ENCODE measurements around the genes KBTBD4, PTPRJ, OR4X1, OR4C3 and TRIM51G.

- PRO-cap: no peak
Observed at GRCh38 chr11:47356309-47357259, 4.1 kb upstream of the MYBPC3 start.

DNA sequence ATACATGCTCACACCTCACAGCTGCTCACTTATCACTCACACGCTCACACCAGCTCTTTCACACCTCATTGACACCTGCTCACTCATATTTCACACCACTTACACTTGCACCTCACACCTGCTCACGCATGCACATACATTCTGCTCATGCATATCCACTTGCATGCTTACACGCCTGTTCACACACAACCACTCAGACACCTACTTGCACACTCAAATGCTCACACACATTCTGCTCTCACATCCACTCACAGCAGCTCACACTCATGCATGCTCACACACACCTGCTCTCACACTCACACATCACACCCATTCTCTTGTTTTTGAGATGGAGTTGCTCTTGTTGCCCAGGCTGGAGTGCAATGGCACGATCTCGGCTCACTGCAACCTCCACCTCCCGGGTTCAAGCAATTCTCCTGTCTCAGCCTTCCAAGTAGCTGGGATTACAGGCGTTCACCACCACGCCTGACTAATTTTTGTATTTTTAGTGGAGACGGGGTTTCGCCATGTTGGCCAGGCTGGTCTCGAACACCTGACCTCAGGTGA is 4.8 kb upstream of the MYBPC3 start:
- PRO-cap: no peak

DNA sequence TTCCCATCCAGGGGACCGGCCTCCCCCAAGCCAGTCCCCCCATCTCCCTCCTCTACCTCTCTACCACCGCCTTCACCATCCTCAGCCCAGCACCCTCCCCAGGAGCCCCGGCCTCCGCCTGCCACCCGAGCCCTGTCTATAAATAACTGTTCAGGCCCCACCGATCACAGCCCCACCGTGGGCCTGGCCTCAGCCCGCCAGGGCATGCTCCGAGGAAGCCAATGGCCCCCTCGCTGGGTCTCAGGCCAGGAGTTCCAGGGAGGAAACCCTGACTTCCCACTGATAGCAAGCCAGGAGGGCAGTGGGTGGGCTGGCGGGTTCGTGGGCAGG is 458 bp downstream of the SPI1 start:
- PRO-cap: no peak

DNA sequence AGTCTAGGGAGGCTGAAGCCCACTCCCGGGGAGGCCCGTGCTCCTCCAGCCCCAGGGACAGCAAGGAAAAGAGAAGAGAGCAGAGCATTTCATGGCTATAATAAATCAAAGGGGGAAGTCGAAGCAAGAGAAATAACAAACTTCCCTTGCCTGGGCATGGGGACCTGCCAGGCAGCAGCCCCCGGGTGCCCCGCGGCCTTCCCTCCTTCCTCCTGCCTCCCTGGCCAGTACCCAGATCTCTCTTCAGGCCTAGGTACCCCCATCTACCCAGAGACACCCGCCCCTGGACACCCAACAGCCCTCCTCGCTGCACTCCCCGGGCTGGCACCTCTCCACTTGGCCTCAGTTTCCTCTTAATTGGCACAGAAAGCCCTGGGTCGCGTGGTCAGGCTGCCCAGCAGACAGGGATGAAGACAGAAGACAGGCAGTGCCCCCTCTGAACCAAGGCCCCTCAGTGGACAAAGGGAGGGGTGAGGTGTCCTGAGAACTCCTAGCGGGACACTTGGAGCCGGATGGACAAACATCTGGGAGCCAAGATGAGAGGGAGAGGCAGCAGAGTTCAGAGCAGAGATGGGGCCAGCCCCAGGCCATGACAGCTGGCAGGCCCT is 12.8 kb upstream of the SLC39A13 start:
- PRO-cap: no peak

- PRO-cap: no peak
Observed at GRCh38 chr11:47434614-47434811, 8.3 kb upstream of the PSMC3 start.

GRCh38 chr11:47469223-47470187 is 20.6 kb upstream of the RAPSN start:
- PRO-cap: no peak

DNA sequence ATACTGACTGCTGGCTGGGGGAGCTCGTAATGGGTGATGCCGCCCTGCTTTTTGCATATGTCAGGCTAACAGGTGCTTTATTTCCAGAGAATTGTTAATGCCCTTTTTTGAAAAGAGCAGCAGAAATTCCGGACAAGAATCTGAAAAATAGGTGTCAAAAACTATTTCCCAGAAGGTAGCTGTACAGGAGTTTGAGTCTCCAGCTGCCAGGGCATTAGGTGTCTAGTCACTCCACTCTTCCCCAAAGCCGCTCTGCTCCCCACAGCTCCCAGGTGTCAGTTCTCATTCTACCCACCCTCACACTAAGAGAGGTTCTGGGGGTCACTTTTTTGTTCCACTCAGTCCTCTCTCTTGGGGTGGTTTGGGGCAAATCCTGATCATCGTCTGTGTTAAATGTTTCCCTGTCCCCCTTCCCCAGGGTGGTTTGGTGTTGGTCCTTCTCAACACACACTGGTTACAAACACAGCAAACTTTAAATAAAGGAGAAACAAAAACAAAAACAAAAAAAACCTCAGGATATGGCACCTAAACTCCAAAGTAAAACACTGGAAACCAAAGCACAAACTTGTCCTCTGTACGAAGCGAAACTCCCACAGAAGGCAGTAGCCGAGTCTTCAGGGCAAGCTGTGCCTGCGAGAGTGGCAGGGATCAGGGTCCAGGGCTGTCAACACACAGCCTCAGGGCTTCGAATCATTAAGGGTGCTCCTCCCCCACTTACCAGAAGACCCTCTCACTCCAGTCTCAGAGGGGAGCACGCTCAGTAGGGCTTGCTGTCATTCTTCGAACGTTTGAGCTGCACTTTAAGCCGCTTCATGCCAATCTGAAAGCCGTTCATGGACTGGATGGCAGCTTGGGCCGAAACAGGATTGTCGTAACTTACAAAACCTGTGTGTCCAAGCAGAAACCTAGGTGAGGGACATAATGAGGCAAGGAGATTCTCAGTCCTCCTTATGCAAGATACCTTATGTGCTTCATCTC is 22.8 kb upstream of the RAPSN start:
- PRO-cap: no peak

GRCh38 chr11:47488576-47489000 is 39.7 kb upstream of the RAPSN start:
- PRO-cap: no peak

DNA sequence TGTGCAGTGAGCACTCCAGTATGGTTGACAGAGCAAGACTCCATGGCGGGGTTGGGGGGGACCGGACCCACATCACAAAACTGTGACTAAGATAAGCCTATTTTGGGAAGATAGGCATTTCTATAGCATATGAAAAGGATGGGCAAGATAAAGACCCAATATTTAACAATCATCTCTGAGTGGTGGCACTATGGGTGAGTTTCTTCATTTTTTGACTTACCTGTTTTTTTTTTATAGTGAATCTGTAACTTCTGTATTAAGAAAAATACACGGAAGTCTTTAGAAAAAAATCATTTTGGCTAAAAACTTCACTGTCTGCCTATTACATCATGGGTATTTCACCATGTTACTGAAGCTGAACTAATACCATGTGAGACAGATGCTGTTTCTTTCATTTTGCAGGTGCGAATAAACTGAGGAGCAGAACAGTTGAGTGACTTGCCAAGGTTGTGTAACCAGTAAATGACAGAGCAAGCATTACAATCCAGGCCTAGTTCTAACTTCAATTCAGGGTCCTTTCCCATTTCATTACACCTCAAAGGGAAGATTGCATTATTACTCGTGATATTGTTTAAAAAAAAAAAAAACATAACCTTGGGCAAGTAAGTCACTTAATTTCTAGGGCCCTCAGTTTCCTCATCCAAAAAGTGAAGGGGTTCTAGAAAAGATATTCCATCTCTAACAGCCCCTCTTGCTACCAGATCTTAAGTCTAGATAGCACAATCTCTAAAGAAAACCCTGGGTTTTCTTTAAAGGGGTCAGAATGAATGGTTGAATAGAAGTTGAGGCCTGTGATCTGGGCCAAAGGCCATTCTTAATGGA is 2.3 kb downstream of the CELF1 start:
- PRO-cap: no peak

- PRO-cap: bidirectional peak, plus-strand start at chr11:47579081, minus-strand start at chr11:47578976
Observed at GRCh38 chr11:47578299-47579422, at the start of gene KBTBD4. Gene KBTBD4 (minus strand): TSS chr11:47578970.

DNA sequence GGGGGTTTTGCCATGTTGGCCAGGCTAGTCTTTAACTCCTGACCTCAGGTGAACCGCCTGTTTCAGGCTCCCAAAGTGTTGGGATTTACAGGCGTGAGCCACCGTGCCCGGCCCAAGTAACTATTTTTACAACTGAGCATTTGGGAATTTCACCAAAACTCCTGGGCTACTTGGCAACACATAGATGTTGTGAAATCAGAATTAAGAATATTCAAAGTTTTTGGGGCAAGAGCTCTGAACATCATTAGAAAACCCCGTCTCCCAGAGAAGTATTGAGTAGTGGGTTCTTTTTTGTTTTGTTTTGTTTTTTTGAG is 1.8 kb downstream of the MTCH2 start:
- PRO-cap: no peak

DNA sequence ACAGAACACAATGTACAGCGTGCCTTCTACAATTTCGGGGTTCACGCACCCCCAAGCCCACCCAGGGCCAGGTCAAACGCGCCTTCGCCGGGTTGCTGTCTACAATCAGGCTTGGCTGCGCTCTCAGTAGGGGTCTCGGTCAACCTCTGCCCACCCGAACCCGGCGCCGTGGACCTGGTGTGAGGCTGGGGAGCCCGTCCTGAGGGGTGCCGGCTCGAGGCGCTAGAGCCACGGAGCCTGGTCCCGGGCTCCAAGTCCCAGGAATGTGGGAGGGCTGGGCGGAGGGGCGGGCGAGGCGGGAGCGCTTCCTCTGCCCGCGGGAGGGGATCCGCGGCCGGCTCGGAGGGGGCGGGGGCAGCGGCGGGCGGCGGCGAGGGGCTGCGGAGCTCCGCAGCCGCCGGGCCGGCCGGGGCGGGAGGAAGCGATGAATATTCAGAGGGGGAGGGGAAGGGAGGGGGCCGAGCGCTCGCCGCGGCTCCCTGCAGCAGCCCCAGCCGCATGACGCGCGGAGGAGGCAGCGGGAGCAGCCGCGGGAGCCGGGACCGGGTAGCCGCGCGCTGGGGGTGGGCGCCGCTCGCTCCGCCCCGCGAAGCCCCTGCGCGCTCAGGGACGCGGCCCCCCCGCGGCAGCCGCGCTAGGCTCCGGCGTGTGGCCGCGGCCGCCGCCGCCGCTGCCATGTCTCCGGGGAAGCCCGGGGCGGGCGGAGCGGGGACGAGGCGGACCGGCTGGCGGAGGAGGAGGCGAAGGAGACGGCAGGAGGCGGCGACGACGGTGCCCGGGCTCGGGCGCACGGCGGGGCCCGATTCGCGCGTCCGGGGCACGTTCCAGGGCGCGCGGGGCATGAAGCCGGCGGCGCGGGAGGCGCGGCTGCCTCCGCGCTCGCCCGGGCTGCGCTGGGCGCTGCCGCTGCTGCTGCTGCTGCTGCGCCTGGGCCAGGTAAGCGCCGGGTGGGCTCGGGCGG is at the start of gene PTPRJ:
Gene PTPRJ, plus strand, starts transcription at position 487 of the 961 bp plus-strand sequence.
- PRO-cap: bidirectional peak, plus-strand start at position 499 of the sequence, minus-strand start at position 265 of the sequence; unidirectional peak, minus-strand start at position 885 of the sequence

- PRO-cap: no peak
Observed at GRCh38 chr11:47983106-47983852, 2.9 kb downstream of the PTPRJ start.

DNA sequence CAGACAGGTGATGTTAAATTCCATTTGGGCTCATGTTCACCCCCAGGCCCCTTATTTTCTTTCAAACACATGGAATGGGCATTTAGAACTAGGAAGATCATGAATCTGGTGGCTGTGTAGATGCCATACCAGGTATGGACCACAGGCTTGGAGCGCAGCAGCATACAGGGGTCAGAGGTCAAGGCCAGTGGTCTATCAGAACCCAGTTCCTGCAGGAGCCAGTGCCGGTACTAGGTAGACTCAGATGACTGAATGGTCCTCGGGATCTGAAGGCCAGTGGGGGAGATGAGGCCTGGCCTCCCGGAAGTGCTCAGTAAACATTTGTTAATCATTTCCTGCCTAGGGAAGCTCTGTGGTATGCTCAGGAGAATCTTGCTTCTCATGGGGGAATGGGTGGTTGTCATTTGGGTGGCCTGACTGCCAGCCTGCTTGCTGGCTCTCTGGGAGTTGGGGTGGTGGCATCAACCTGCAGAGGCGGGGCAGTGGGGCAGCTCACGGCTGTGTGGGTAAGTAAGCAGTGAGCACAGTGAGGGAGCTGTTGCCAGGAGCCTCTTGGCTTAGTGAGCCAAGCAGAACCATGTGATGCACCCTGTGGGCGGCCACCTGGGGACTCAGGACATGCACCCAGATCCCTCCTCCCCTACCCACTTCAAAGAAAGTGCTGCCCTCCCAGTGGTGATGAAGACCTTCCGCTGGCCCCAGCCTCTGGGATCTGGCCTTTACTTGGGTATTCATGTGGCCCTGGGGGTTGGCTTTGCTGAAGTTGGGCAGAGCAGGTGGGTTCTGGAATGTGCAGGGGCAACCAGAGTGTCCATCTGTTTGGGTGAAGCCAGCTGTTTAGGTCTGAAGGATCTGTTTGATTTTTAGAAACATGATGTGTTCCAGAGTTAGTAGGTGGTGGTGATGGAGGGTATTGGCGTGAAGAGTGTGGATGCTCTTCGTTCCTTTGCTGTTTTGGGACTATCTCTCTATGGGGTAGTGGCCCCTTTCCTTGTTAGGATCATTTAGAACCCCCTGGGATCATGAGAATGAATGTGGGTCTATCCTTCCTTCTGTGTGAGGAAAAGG is 33.2 kb downstream of the PTPRJ start:
- PRO-cap: no peak

GRCh38 chr11:48033341-48033938 is 53.1 kb downstream of the PTPRJ start:
- PRO-cap: no peak

DNA sequence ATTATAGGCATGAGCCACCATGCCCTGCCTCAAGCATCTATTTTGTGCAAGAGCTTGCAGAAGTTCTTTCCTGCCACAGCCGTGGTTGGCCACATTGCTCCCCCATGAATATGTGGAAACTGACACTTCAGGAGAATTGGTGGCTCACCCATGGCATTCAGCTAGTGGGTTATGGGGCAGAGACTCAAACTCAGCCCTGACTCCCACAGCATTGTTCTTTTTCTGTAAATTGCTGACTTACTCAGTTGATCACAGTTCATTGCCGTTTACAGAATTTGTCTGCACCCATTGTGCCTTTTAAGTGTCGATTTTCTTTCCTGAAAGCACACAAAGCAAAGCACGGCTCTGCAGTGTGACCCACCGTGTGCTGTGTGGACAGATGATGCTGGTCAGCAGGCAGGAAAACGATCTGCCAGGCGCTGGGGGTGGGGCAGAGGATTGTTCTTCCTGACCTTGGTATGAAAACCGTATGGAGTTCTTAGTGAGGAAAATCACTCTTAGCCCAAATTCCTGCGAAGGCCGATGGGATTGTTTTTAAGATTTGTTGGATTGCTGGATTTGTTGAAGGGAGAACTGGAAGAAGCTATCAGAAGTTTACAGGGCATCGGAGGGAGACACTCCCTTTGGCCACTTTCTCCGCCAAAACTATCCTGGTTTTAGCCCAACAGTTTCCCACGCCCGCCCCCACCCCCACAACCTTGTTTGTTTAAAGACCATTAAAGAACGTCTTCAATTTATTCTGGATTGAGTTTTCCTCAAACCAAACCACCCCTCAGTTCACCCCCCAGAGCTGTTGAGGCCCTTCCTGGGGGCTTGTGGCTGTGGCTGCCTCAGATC is 115.7 kb downstream of the PTPRJ start:
- PRO-cap: no peak

GRCh38 chr11:48263455-48264052 is at the start of gene OR4X1:
Gene OR4X1 (plus strand): TSS chr11:48263861.
- PRO-cap: no peak

- PRO-cap: no peak
Observed at GRCh38 chr11:48324477-48325111, at the start of gene OR4C3. Gene OR4C3 (plus strand): TSS chr11:48324920.

DNA sequence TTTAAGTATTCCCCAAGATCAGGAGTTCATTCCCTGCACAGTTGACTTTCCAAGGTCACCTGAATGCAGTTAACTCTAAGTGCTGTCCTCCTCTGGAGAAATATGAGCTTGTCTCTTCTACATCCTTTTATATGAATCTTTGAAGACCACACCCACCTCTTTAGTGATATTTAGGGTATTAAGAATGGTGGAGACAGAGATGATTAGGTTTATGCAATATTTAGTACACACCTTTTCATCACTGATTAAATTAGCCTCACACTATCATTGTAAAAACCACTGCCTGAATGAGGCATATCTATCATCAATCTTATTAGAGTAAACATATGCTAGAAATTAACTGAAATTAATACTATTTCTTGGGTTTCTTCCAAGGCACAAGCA is at the start of gene TRIM51G:
Gene TRIM51G, minus strand, starts transcription at position 96 of the 384 bp plus-strand sequence.
- PRO-cap: no peak

- PRO-cap: unidirectional peak, minus-strand start at chr11:49178114
Observed at GRCh38 chr11:49177952-49178309, 30.5 kb downstream of the FOLH1 start.